ENCODE data around the genes TWNK and TLX1.

DNA sequence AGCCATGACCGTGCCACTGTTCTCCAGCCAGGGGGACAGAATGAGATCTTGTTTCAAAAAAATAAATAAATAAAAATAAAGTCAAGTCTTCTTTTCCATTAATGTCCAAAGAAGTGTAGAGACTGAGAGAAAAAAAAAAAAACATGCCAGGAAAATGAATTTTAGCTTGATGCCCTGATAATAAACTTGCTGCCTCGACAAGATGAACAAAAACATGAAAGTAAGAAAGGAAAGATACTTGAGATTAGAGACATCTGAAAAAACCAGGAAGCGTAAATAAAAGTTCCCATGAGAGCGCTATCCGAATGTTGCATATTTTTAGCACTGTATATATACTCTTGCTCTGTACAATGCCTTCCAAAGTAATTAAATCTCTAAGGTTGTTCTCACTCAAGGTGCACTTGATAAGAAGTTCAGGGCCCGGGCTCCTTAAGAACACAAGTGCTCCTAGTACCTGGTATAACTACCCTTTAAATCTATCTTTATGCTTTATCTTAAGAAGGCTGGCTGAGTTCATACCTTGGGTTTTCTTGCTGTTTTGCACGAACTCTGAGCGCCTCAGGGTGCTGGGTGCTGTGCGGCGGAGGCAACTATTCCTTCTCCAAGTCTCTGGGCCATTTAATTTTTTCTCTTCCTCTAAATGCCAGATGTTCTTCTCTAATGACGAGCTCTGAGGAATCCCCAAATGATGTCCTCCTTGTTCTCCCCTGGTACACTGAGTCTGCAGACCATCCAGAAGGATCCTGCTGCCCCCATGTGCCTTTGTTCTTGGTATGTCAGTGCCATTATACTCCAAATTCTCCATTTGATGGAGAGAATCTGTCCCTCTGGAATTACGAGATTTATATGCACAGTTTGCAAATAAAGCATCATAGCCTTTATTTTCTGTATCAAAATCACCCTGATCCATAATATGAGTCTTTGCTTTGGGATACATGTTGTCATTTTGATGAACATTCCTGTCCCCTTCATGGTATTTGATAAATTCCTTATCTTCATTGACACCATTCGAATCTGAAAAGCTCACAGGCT, 80.3 kb downstream of the DNMBP start:
- RRBS = no CpG with 5 or more reads among the region's 13 CpGs

DNA sequence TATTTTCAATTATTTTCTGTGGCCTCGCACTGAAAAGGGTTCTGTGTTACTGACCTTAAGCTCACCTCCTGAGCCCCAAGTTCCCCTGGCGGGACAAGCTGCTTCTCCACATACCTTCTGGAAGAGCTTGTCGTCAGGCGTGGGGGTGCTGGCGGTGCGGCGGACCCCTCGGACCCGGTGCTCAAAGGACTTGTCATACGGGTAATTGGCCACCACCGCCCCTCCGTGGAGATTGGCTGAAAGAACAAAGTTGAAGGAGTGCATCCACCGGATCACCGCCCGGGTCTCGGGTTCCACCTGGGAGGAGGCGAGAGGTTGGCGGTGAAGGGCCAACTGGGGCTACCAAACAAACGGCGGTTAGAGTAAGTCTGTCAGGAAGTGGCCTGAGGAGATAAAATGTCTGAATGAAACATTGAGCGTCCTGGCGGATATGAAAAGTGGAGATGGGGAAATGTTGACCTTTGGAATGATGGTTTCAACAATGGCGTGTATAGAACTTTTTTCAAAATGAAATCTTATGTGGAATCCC, 16.5 kb downstream of the CPN1 start:
- RRBS = 67% methylated on average over 3 of the region's 23 CpGs

GRCh38 chr10:100425252-100425451, 37.7 kb upstream of the WNT8B start:
- RRBS = no CpG with 5 or more reads among the region's 1 CpG

DNA sequence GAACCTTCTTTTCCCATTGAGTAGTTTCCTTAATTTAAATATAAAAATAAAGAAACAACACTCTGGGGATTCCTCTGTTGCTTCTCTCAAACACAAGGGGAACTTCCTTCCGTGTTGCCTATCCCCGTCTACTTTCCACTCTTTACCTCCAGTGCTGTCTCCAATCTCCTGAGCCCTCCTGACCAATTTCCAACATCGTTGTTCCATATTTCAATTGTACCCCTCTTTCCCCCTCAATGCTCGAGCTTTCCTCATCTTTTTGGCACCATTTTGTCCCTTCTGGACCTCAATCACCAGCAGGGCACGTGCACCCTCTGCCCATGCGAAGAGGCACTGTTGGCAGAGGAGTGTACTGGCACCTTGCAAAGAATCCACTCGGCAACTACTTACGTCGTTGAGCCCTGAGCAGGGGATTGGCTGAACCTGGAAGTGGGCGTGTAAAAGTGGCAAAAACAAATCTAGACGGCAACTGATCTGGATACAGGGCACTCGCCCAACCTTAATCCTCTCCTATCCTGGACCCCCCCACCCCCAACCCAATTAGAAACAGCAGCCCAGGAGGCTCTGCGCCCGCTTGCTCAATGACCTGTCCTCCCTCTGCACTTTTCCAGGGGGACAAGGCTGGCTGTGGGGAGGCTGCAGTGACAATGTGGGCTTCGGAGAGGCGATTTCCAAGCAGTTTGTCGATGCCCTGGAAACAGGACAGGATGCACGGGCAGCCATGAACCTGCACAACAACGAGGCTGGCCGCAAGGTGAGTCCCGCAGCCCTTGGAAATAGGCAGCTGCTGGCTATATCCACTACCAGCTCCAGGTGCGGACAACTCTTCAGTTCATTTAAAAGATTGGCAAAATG, 18.7 kb downstream of the WNT8B start:
- RRBS = no CpG with 5 or more reads among the region's 22 CpGs

DNA sequence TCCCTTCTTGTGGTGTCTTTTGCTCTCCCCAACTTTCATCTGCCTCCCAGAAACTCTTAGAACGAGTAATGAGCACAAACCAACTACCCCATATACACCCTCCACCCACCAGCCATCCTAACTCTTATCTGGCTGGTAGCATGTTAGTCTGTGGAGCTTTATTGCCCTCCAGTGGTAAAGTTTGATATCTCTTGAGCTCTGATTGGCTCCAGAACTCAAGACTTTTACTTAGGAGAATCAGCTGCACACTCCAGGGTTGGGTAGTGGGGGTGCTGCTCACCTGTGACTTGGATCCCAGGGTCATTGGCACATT, 11.0 kb downstream of the SEC31B start:
- RRBS = no CpG with 5 or more reads among the region's 1 CpG

DNA sequence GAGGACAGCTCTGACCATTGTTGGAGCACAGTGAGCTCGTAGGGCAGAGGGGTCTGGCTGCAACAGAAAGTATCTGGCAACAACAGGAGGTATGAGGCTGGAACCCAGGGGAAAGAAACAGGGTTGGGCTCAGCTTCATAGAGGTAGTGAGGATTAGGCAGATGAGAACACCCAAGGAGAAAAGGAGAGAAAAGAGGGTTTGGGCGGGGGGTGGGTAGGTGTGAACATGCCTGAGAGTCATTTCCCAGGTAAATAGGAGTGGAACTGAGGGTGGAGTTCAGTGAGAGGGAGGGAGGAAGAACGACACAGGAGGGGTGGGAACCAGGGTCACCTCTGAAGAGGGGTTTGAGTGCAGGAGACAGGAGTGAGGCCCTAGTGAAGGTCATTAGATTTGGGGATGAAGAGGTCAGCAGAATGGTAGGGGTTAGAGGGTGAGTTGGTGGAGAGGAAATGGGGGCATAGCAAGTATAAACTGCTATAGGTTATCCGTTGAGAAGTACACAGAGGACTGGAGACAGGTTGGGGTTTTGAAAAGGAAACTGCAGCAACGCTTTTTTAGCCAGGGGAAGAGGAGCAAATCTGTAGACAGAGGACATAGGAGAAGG, 28.7 kb downstream of the HIF1AN start:
- RRBS = no CpG with 5 or more reads among the region's 5 CpGs

GRCh38 chr10:100728775-100729396, 16.5 kb upstream of the PAX2 start:
- RRBS = 3% methylated on average over 8 of the region's 16 CpGs

- RRBS = no CpG with 5 or more reads among the region's 2 CpGs
Observed at GRCh38 chr10:100886810-100887237, 25.9 kb upstream of the SLF2 start.

- RRBS = no CpG with 5 or more reads among the region's 3 CpGs
Observed at GRCh38 chr10:100976955-100977351, 7.6 kb downstream of the SEMA4G start.

DNA sequence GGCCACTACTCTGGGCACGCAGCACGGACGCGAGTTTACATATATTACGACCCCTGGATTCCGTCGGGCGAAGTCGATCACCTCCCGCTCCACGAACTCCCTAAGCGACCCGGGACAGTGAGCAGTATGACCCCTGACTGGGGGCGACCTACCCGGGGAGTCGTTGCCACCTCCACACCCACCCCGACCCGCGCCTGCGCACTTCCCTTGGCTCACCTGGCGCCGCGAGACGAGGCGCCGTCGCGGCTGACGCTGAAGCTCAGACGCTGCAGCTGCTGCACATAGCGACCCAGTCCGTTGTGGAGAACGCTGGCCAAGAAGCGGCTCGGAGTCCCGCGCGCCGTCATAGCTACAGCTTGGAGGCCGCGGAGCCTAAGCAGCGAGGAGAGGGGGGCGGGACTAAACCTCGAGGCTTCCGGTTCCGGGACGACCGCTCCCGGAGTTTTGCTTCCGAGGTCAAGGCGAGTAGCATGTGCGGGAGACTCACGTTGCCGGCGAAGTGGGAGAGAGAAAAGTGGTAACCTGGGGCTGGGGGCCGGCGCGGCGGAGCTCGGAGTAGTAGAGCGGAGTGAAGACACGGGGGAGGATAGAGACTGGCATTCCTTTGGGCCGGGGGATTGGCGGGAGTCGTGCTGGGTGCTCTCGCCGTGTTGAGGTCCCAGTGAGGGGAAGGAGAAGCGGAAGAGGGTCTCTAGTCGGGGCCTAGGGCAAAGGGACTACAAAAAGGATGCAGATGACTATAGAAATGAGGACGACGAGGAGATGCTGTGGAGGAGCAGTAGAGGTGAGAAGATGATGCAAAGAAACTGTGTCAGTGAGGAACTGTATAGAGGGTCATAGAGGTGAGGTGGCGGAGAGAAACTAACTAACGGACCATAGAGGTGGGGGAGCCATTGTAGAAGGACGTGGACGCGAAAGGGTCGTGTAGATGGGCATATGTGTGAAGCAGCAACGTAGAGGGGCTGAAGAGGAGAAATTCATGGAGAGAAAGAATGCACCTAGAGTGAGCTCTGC, at the start of gene TWNK:
Gene TWNK (plus strand): TSS at position 447 of the 1,014 bp plus-strand sequence.
- RRBS = under 1% methylated on average over 10 of the region's 78 CpGs

DNA sequence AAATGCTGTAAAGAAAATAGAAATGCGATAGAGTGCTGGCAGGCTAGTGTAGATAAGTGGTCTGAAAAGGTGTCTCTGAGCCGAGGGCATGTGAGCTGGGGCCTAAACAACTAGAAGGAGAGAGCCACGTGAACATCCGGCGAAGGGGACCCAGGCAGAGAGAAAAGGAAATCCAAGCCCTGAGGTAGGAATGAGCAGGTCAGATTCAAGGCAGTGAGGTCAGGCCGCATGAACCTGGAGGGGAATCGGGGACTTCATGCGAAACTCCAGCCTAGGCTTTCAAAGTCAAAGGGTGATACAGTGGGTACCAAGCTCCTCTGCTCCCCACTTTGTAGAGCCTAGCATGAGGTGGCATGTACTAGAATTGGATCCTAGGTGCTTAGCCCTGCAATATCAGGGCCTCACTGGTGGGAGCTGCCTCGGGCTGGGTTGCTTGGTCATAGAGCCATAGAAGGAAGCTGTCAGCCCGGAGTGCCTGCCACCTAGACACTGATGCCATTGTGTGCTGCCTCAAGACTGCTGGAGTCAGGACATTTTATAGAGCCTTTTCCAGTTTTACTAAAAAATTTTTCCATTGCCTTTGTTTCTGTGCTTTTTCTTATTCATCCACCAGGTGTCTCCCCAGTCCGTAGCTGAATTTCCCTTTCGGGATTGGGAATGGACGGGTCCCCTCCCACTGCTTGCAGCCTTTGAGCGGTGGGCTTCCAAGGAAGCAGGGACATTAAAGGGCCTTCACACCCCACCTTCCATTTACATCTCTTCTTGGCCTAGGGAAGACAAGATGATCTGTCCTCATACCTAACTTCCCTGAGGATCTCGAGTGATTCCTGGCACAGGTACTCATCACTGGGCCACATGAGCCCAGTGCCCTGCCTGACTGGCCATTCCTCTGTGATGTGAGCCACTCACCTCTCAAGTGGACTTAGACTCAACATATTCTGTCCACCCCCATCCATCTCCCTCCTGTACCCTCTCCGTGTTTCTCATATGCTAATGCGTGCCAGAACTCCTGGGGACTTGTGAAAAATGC, 5.5 kb upstream of the LZTS2 start:
- RRBS = no CpG with 5 or more reads among the region's 17 CpGs

DNA sequence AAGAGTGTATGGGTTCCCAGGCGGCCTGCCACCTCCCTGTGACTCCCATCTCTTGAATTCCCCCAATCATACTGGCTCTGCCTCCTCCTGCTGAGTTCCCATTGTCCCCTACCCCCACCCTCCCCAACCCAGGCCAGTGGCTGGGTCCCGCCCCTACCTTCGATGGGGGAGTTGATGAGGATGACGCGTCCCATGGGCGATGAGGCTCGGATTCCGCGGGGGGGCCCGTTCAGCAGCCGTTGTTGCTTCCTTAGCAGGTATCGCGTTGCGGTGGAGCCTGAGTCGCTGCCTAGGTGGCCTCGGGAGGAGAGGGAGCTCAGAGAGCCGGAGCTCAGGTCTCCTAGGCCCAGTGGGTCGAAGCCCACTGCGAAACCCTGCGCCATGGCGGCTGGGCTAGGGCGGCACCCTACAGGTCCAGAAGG, 1.1 kb downstream of the PDZD7 start:
- RRBS = no CpG with 5 or more reads among the region's 22 CpGs

GRCh38 chr10:101031836-101032206, 787 bp downstream of the SFXN3 start:
- RRBS = 1% methylated on average over 7 of the region's 19 CpGs

DNA sequence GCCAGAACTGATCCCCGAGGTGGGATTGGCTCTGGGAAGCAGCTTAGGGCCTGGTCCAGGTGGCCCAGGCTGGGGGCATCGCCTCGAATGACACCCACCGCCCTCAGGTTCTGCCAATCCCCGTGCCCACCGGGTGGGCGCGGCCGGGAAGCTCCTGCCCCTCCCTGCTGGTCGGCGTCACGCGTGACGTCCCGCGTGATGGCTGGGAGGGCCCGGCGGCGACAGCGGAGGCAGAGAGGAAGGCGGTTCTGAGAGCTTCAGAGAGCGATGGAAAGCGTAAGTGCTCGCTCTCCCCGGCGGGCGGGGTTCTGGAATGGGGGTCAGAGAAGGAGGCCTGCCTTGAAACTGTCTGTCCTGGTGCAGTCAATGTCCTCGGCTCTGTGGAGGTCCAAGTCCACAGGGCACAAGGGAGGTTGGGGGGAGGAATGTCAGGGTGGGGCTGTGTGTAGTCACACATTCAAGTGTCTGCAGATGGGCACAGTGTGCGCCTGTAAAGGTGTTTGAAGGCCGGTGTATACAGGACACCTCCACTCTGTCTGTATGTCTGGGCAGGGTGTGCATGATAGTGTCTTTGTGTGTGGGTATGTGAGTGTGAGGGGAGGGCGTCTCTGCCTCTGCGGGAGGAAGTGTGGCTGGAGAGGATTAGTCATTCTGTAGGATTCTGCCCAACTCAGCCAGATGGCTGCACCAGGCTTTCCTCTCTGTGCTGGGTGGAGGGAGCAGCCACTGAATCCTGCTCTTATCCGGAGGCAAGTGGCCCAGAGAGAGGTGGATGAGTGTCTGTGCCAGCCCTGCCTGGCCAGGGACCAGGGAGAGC, 1.4 kb downstream of the SFXN3 start:
- RRBS = 1% methylated on average over 17 of the region's 33 CpGs

DNA sequence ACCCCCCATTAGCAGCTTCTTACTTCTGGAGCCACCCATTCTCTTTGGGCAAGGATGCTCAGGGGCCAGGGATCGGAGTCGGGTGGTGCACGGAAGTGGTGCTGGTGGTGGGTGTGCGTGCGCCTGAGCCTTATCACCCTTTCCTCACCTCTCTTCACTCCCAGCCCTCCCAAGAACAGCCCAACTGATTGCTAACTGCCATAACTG, 286 bp downstream of the KAZALD1 start:
- RRBS = no CpG with 5 or more reads among the region's 5 CpGs

DNA sequence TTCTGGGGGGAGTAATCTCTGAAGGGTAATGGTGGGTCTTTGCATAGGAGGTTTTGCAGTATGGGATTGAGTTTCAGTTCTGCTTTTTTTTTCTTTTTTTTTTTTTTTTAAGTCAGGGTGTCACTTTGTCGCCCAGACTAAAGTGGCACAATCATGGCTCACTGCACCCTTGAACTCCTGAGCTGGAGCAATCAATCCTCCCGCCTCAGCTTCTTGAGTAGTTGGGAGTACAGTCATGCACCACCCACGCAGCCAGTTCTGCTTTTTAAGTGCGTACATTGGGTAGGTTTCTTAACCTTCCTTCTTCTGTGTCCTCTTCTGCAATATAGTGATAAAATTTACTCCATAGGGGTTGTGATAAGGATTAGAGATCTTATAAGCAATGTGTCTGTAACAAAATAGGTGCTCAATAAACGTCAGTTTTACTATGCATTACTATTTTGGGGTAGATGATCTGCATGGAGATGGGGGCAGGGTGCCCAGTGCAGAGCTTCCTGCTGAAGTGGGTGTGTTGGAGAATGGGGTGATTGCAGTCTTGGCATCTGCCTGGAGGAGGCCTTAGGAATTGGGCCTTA, 9.6 kb downstream of the KAZALD1 start:
- RRBS = no CpG with 5 or more reads among the region's 5 CpGs

DNA sequence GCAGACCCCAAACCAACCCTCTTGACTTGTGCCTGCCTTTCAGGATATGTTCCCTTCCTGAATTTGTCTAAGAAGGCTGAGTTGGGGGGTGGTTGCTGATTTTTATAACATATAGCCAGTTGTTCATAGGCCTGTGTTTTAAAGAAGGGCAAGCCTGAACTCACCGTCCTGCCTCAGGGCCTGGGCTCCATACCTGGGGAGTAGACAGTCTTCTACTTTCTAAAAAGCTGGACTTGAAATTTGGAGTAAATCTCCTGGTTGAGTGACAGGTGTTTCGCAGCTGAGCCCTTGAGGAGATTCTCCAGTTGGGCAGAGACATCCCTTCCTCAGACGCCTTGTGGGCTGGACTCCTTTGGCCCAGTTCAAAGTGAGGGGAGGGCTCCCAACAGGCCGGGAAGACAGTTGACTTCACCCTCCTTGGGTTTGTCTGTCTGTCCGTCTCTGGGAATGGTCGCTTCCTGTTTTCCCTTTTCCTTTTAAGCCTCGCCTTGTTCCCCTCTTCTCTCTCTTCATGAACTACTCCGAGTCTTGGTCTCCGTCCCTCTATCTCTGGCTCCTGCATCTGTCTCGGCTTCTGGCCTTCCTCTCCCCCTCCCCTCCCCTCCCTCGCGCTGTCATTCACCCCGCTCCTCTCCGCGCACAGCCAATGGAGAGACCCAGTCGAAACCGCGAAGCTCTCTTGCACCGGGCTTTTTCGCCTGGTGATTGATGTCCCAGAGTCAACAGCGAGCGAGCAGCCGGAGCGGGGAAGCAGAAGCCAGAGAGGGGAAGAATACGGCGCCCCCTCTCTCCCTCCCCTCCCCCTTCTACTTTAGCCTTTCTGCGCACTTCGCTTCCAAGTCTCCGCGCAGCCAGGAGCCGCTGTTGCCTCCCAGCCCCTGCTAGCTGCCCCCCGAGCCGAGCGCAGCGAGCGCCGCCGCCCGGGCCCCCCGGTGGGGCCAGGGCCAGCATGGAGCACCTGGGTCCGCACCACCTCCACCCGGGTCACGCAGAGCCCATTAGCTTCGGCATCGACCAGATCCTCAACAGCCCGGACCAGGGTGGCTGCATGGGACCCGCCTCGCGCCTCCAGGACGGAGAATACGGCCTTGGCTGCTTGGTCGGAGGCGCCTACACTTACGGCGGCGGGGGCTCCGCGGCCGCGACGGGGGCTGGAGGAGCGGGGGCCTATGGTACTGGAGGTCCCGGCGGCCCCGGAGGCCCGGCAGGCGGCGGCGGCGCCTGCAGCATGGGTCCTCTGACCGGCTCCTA, at the start of gene TLX1:
Gene TLX1 (plus strand): TSS at position 708 of the 1,251 bp plus-strand sequence.
- RRBS = 3% methylated on average over 8 of the region's 71 CpGs

- RRBS = no CpG with 5 or more reads among the region's 25 CpGs
Observed at GRCh38 chr10:101135699-101136422, 4.8 kb downstream of the TLX1 start.

GRCh38 chr10:101228776-101229325, 412 bp downstream of the LBX1 start:
- RRBS = 6% methylated on average over 55 of the region's 64 CpGs

DNA sequence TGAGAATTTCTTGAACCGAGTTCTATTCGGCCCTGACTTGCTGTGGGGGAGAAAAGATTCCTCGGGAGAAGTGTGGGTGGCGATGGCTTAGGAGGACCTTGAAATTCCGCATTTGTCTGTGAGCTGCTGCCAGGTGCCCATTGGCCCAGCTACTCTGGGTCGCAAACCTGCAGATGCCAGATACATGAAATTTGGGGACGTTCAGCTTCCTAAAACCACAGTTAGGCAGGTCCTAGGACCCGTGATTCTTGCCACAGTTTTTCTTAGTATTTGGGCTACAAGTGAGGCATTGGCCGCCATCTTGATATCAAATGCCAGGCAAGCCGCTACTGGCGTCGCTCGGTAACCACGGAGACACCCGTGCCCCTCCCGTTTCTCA, 533 bp upstream of the BTRC start:
- RRBS = no CpG with 5 or more reads among the region's 16 CpGs